ENCODE results near the gene POU6F2.

DNA sequence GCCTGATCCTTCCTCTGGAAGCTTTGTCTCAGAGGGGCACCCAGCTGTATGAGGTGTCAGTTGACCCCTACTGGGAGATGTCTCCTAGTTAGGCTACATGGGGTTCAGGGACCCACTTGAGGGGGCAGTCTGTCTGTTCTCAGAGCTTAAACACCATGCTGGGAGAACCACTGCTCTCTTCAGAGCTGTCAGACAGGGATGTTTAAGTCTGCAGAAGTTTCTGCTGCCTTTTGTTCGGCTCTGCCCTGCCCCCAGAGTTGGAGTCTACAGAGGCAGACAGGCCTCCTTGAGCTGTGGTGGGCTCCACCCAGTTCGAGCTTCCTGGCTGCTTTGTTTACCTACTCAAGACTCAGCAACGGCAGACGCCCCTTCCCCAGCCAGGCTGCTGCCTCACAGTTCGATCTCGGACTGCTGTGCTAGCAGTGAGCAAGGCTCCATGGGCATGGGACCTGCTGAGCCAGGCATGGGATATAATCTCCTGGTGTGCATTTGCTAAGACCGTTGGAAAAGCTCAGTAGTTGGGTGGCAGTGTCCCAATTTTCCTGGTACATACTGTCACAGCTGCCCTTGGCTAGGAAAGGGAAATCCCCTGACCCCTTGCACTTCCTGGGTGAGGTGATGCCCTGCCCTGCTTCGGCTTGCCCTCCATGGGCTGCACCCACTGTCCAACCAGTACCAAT is 11.1 kb upstream of the ANLN start:
- RRBS: no CpG with 5 or more reads among the region's 8 CpGs

DNA sequence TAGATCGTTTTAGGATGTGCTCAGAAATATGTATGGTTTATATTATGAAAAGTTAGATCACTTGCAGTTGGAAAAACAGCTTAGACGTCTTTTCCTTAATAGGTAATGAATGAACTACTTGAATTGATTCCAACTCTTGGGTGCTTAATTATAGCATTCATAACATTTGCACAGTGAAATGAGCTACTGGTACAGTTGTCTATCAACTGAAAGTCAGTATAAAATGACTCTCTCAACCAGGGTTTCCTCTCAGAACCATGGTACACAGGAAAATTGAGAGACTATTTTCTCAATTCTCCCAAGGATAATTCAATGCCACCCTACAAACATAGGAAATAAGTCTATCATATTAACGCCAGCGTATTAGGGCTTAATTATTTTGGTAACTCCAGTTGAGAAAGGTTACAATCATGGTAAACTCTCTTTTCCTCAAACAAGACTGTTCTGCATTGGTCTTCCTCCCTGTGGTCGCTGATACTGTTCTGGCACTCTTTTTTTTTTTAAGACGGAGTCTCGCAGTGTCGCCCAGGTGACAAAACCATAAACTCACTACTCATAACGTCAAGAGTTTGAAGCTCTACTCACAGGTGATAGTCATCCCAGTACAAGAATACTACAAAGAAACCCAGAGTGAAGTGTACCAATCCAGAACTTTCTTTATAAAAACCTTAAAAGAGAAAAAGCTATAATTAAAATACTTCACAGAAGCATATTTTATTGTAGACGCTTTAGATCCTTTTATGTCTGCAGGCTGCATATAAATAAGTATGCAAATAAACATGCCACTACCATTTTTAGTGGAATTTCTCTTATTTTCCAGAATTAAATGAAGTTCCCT is 2.0 kb downstream of the ANLN start:
- RRBS: no CpG with 5 or more reads among the region's 10 CpGs

GRCh38 chr7:36906947-36907469 is 182.7 kb upstream of the AOAH start:
- RRBS: no CpG with 5 or more reads among the region's 2 CpGs

- RRBS: no CpG with 5 or more reads among the region's 15 CpGs
These were observed 261.7 kb upstream of the AOAH start for GRCh38 chr7:36985826-36986569.

- RRBS: no CpG with 5 or more reads among the region's 3 CpGs
These were observed 218.4 kb downstream of the ELMO1 start for GRCh38 chr7:37230343-37230616.

- RRBS: no CpG with 5 or more reads among the region's 7 CpGs
These were observed 137.2 kb downstream of the ELMO1 start for GRCh38 chr7:37311354-37312028.

GRCh38 chr7:37349922-37350681 is 98.6 kb downstream of the ELMO1 start:
- RRBS: no CpG with 5 or more reads among the region's 9 CpGs

DNA sequence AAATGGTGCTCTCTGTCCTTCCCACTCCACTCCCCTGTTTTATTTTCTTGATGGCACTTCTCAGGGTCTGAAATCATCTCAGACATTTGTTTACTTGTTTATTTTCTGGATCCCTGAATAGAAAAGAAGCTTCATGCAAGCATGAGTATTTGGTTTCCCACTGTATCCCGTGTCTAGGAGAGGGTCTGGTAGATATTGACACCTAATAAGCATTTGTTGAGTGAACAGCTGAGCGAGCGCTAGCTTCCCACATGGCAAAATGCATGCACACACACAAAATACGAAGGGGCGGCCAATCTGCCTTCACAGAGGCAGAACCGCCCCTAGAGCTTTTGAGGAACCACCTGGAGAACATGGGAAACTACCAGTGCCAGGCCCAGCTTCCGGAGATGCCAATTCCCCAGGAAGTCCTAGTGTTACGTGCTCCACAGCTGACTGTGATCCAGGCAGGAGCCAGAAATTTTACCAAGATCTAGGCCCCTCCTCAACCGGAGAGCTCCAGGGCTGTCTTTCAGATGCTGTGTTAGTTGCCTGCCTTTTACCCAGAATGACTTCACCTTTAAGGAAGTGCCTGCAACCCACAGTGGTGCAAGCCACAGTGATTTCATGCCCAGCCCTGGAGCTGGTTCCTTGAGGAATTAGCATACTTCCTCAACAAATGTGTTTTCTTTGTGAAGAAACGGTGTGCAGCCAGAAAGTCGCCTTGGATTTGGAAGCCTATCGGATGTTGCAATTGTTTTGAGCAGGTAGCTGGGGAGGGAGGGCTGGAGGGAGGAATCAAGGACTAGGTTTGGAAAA is 63.0 kb downstream of the ELMO1 start:
- RRBS: 90% methylated on average over 2 of the region's 12 CpGs

DNA sequence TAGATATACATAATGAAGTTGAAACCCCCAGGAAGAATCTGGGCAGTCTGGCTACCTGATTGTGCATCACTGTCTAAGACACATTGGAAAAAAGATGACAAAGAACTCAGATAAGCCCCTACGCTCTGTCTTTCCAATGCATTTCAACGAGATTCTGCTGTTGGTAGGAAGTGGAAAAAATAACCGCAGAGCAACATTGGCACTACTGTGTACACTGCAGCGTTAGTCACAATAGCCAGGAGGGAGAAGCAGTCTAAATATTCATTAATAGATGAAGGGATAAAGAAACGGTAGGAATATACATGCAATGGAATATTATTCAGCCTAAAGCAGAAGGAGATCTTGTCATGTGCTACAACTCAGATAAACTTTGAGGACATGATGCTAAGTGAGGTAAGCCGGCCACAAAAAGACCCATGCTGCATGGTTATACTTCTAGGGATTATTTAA is 40.4 kb downstream of the ELMO1 start:
- RRBS: no CpG with 5 or more reads among the region's 6 CpGs

- RRBS: no CpG with 5 or more reads among the region's 8 CpGs
These were observed 30.2 kb downstream of the ELMO1 start for GRCh38 chr7:37418355-37418902.

DNA sequence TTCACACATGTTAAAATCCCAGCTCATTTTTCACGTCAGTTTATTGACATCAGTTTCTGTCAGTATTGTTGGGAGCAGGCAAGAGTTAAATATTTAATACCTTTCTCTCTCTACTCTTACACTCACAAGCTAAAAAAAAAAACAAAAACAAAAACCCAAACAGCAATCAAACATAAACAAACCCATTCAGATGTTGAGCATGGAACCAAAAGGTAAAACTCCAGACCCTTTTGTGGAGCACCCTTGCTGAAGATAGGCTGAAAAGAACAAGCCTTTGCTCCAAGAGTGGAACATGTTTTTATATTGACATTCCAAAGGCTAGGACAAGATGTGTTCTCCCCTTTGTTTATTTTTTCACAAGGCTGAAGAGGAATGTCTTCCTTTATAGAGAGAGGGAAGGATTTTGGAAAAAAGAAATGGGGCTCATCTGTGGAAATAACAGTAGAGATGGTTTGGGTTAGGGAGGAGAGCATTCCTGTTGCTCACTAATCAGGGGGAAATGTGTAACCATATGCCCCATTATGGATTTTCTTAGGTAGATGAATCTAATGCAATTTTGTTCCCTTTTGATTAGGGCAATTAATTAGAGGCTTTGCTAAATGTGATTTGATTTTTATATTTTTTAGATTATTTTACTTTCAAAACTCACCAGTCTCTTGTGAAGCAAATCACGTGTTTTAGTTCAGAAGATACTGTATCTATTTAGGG is 87.2 kb upstream of the ELMO1 start:
- RRBS: no CpG with 5 or more reads among the region's 2 CpGs

- RRBS: no CpG with 5 or more reads among the region's 2 CpGs
These were observed 100.7 kb upstream of the ELMO1 start for GRCh38 chr7:37549376-37549655.

GRCh38 chr7:38217800-38218047 is 39.7 kb downstream of the STARD3NL start:
- RRBS: no CpG with 5 or more reads among the region's 2 CpGs

- RRBS: no CpG with 5 or more reads among the region's 5 CpGs
These were observed 45.5 kb downstream of the VPS41 start for GRCh38 chr7:38863361-38864004.

GRCh38 chr7:38977607-38978222 is at the start of gene POU6F2:
POU6F2 (plus strand) TSS chr7:38977909.
- RRBS: no CpG with 5 or more reads among the region's 8 CpGs

DNA sequence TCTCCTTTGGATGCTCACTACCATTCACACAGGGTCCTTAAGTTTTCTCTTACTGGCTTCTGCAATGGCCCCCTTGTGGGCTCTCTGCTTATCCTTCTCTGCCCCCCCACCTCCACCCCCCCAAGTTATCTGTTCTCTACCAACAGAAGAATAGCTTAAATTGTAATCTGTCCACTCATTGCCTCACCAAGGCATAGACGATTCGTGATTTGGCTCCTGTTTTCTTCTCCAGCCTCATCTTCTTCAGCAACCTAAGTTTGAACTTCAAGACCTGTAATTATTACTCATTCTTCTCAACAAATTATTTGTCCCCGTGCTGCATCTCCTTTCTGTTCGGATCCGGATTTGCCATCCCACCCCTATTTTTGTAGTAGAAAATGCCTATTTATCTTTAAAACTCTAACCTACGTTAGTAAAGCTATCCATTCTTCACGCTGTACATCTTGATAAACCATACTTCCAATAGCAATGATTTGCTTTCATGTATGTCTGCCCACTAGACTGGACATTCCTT is 1.1 kb upstream of the RALA start:
- RRBS: no CpG with 5 or more reads among the region's 7 CpGs

- RRBS: no CpG with 5 or more reads among the region's 12 CpGs
These were observed 1.8 kb downstream of the CDK13 start for GRCh38 chr7:39951921-39952232.

DNA sequence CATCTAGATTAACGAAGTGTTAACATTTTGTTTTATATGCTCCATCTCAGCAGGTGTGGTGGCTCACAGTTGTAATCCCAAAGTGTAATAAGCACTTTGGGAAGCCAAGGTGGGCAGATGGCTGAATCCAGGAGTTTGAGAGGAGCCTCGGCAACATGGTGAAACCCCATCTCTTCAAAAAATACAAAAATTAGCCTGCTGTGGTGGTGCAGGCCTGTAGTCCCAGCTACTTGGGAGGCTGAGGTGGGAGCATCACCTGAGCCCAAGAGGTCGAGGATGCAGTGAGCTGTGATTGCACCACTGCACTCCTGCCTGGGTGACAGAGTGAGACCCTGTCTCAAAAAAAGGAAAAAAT is 41.6 kb downstream of the CDK13 start:
- RRBS: no CpG with 5 or more reads among the region's 3 CpGs

- RRBS: no CpG with 5 or more reads among the region's 5 CpGs
These were observed 47.6 kb downstream of the CDK13 start for GRCh38 chr7:39997394-39998243.

DNA sequence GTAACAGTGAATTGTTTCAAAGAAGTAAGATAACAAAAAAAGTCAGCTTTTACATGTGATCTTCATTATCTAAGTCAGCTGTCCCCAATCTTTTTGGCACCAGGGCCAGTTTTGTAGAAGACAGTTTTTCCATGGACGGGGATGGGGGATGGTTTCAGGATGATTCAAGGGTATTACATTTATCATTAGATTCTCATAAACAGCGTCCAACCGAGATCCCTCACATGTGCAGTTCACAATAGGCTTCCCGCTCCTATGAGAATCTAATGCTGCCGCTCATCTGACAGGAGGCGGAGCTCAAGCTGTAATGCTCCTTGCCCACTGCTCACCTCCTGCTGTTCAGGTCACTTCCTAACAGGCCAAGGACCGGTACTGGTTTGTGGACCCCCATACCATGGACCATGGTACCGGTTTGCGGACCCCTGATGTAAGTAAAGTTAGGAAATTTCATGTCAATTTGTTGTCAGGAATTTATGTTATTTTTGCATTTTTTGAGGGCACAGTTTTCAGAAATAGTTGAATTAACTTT is 607.5 kb downstream of the SUGCT start:
- RRBS: 14% methylated on average over 1 of the region's 9 CpGs

Data from choroid plexus epithelial cell (primary cell).